Skin of body (tissue), 2 donors: Measurements from ENCODE around the genes GDF7 and MFSD2B.

GRCh38 chr2:20638909-20639427, 11.9 kb downstream of the HS1BP3 start:
- RAMPAGE, long total RNA: no peak

DNA sequence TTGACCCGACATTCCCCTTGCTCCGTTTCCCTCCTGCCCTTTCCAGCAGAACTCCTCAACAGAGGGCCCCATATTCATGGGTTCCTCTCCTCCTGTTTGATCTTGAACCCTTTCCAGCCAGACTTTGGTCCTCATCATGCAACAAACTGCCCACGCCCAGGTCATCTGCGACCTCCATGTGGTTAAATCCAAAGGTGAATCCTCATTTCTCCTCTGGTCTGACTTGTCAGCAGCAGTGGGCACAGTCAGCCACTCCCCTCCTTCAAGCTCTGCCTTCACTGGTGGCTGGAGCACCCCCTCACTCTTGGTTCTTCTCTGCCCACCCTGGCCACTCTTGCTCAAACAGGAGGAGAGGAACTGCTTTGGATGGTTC, 2.7 kb downstream of the HS1BP3 start:
- RAMPAGE, long total RNA: no peak

DNA sequence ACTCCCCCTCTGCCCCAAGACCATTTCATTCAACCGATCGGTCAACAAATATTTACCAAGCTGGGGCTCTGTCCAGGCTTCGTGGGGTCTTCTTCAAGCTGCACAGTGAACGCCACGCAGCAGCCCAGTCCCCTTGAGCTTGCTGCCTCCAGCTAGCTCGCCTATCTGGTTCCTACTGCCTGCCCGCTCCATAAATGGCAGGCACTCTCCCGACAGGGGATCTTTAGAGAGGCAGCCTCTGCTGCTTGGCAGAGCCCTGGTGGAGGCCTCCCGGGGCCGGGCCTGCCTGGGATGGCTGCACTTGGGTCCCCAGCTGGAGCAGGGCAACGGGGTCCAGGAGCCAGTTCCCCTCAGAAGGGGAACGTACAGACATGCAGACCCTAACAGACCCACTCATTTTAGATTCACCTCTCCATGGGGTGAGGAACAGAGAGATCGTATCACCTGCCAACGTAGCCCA, 566 bp upstream of the HS1BP3 start:
- RAMPAGE, long total RNA: no peak

DNA sequence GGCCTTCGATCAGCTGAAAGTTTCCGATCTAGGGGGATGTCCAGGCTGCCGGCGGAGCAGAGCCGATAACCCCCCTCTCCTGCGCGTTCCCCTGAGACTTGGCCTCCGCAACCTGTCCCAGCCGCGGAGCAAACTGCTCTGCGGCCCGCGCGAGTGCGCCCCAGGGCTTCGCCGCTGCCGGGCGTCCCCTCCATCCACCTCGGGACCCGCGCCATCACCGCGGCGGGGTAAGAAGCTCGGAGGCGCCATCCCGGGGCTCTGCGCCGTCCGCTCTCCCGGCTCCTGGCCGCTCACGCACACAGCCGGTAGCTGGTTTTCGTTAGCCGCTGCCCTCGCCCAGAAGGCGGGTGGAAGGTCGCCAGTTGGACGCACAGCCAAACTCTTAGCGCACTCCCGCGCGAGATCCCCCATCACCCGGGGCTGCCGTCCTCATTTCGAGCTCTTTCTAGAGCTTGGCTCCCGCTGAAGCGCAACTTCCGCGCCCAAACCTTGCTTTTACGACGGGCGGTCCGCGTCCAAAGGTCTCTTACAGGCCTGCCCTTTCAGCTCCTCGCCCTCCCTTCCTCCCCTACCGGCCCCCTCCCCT, 848 bp upstream of the GDF7 start:
- RAMPAGE, long total RNA: no peak

DNA sequence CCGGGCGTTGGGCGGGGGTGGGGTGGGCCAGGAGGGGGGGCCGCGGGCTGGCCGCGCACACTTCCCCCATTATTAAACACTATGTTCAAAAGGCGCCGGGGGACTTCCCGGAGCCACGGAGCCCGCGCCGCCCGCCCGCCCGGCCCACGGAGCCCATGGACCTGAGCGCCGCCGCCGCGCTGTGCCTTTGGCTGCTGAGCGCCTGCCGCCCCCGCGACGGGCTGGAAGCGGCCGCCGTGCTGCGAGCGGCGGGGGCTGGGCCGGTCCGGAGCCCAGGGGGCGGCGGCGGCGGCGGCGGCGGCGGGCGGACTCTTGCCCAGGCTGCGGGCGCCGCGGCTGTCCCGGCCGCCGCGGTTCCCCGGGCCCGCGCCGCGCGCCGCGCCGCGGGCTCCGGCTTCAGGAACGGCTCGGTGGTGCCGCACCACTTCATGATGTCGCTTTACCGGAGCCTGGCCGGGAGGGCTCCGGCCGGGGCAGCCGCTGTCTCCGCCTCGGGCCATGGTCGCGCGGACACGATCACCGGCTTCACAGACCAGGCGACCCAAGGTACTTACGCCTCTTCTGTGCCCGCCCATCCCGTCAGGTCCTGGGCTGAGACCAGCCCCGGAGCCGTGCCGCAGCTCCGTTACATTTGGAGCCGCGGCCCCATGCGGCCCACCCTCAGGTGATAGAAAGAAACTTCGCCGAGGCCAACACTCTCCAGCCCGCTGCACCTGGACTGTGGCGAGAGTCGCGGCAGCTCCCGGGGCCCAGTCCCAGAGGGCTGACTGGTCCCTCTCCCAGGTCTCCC, at the start of gene GDF7:
Gene GDF7, plus strand, starts transcription at position 60 of the 790 bp plus-strand sequence.
- RAMPAGE, long total RNA: no peak

DNA sequence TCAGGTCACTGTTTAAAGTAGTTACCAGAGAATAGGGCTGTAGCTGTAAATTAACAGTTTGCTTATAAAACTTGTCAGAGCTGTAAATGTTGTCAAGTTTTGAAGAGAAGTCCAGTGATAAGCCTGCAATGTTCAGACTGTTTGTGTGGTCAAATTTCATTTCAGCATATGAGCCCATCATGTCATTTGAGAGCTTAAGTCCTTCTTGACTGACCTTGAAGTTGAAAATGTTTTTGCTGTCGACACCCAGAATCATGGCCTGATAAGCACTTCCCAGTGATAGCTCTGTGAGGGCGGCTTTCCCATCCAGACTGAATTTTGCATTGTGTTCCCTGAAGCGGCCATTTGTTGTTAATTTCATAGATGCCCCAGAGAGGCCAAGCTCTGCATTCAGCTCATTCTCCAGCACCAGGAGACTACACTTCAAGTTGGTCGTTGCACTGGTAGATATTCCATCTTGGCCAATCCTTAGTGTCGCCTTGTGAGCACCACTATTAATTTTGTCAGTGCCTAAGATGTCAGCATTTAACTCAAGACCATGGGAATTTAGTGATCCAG, 32.3 kb downstream of the APOB start:
- RAMPAGE, long total RNA: no peak

DNA sequence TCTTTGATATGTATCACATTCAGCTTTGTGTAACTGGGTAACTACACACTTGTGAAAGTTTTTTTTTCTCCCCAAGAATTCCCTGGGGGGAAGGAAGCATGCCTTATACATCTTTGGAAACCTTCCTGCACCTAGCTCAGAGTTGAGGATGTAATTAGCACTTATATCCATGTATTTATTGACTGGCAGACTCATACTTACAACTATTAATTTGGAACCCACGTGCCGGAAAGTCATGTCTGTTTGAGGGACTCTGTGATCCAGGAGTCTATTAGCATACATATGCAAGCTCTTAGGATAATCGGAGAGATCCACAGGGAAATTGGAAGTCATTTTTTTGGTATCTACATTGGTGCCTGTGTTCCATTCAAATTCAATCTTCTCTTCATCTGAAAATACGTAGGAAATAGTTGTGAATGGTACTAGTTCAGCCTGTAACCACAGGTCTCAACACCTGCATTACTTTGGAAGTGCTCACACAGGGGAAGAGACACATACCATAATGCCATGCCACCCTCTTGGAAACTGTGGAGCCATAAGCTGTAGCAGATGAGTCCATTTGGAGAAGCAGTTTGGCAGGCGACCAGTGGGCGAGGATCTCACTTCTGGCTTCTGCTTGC, 28.9 kb downstream of the APOB start:
- RAMPAGE, long total RNA: no peak

DNA sequence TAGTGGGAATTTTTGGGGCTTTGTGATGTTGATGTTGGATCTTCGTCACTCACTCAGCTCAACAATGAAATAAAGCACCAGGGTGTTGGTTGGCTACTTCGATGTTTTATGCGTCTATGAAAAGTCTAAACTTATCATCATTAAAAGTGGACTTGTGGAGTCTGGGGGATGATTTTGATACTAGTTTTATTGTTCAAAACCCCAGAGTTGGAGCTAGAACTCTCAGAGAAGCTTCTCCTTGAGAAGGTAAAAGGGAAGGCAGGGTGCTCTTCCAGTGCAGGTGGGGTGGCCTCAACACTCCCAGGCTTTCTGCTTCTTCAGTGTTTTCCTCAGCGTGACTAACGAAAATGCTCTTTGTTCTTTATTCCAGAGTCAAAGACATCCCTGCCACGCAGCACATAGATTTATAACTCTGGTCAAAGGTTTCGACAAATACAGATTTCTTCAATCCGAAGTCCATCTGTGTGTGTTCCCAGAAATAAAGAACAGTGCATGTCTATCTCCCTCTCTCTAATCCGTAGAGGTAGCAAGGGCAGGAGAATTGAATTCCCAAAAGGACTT, 26.6 kb upstream of the TDRD15 start:
- RAMPAGE, long total RNA: no peak

DNA sequence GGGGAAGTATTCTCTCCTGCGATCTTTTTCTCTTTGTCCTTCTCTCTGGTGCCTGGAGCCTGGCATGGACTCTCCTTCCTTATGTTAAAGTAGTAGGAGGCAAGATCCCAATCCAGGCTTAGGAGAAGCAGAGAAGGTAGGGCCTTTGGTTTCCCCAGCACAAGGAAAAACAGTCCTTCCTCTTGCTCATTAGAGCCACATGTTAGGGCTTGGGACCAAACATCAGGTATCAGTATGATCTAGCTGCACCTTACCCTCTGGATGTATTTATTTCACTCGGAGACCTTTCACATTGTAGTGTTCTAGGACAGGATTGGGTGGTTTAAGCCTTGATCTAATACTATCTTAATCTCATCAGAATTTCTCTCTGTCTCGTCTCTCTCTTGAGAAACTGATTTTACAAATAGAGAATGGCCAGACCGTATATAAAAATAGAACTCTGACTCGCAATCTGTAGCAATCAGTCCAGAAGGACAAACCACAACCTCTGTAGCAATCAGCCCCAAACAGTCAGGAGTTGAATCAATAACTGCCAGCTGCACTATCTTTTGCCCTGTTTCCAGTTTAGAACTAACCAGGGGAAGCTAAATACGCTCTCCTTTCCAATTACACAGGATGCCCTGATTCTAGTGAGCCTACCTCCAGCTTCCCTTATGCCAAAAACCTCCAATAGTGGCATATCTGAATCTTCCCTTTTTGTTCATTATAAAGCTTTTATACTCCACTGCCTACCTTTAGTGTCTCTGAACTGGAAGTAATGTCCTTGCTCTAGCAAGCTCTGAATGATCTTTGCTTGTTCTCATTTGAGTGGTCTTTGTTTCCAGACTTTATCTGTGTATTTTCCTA, 207.2 kb downstream of the TDRD15 start:
- RAMPAGE, long total RNA: no peak

DNA sequence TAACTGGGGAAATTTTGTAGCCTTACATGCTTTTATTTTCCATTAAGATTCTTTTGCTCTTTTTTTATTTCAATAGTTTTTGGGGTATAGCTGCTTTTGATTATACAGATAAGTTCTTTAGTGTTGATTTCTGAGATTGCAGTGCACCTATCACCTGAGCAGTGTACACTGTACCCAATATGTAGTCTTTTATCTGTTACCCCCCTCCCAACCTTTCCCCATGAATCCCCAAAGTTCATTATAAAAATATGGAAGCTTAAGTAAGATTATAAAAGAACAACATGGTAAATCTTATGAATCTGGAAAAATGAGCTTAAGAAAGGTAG, 837.2 kb downstream of the TDRD15 start:
- RAMPAGE, long total RNA: no peak

DNA sequence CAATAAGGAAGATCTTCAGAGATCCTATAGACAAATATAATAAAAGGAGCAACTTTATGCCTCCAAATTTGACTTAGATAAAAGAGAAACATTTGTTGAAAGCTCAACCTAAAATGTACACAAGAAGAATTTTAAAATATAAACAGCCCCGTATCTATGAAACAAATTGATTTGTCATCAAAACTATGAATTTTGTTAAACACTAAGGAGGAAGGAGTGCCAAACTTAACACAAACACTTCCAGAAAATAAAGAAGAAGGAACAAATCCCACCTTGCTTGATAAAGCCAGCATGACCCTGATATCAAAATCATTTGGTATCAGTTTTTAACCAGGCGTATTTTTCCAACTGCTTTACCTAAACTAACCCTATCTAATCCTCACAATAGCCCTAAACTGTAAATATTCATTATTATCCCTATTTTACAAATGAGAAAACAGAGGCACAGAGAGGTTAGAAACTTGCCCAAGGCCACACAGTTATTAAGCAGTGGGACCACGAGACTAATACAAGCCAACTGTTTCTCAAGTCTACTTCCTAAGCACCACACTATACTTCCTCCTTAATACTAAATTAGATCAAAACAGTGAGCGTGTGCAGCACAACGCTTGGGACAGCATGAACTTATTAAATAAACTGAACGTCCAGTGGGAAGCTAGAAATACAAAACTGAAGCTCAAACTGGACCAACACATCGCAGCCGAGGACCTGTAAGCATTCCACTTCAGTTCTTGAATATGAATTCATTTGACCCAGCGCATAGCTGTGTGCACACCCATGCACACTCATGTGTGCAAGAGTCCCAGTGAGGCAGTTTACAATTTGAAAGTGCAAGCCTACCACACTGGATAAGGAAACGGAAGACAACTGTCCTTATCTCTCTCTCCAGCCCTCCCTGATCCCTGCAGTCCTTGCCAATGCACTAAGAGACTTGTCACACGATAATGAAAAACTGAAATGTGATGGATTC, 186.9 kb upstream of the KLHL29 start:
- RAMPAGE, long total RNA: no peak

GRCh38 chr2:23198773-23199358, 186.1 kb upstream of the KLHL29 start:
- RAMPAGE, long total RNA: no peak

- RAMPAGE, long total RNA: no peak
These were observed 116.5 kb upstream of the KLHL29 start for GRCh38 chr2:23268454-23268828.

DNA sequence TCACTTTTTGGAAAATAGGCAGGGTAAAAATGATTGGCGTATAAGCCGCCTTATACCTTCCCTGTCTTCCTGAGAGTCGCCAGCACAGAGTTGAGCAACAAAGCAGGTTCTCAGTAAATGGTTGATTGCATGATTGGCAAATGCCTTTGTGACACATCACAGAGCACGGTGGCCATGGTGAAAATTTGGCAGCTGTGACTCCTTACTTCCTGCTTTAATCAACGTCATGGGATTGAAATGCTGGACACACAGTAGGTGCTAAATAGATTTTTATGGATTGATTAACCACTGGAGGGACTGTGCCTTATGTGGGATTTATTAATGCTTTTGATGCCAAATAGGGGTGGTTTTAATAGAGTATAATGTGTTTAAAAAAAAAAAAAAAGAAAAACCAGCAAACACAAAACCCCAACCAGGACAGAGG, 3.8 kb upstream of the KLHL29 start:
- RAMPAGE, long total RNA: no peak

GRCh38 chr2:23405307-23405815, 20.4 kb downstream of the KLHL29 start:
- RAMPAGE, long total RNA: no peak

DNA sequence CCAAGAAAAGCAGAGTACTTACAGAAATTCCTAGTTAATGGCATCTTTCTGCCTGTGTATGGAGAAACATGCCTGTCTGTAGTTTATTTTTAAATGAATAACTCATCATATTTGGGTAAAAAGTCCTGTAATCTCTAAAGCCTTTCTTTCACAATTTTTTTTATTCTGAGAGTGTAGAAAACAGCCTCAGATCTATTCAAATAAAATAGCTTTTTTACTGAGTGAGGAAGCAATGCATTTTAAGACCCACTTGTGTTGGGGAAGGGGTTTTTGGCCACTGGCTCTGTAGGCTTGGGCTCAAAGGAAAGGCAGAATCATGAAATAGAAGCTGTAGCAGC, 82.4 kb downstream of the KLHL29 start:
- RAMPAGE, long total RNA: no peak

DNA sequence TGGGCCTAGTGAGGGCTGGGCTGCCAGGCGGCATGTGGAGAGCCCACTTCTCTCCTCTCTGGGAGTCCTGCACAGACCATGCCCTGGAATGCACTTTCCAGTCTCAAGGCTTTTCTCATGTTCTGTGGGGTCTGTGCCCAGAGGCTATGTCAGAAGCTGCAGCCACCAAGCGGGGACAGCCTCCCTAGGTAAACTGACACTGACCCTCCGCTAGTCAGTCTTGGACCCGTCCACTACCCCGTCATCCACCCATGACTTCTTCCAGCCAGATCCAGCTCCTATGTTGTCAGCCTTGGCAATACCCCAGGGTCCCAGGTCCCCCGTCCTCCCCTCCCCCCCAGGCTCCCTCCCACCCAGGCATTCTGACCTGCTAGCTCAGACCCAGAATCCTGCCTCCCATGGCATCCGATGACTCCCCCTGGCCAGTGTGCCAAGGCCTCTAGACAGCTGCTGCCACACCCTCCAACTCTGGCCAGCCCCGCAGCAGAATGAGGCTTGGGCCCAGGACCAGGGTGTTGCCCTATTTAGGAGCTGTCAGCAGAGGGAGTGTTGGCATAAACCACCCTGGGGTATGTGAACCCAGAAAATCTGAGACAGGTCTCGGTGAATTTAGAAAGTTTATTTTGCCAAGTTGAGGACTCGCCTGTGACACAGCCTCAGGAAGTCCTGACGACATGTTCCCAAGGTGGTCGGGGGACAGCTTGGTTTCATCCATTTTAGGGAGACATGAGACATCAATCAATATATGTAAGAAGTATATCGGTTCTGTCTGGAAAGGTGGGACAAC, 134.2 kb downstream of the KLHL29 start:
- RAMPAGE, long total RNA: no peak

DNA sequence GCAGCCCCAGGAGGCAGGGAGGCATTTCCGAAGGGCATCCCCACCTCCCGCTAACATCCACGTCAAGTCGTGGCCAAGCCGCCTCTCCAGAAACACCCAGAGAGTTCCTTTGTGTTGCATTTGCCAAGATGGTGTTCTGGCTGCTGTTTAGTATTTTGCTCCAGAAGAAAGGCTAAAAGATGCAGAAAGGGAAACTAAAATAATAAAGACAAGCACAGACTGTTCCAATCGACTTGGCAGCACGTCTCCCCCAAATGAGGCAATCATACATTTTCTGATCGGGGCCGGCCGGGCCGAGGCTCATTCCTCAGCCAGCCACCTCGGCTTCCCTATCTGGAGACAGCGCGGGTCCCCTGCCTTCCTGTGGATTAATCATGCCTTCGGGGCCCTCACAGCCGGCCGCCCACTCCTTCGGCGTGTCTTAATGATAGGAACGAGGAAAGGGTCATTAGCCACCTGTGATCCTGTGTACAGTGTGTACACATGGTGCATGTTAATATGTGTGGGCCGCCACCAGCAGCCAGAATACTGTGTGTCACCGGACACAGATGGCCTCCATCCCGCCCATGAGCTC, 169.2 kb downstream of the KLHL29 start:
- RAMPAGE, long total RNA: no peak

GRCh38 chr2:23925640-23926307, 1.1 kb downstream of the ATAD2B start:
- RAMPAGE, long total RNA: no peak

- RAMPAGE, long total RNA: no peak
These were observed at the start of gene MFSD2B for GRCh38 chr2:24009229-24010233. Gene MFSD2B, plus strand, starts transcription at chr2:24010085.